Measurements from ENCODE around the gene SPIRE1.

GRCh38 chr18:11042144-11042516 lies 107.2 kb downstream of the PIEZO2 start:
- PRO-cap: no peak

DNA sequence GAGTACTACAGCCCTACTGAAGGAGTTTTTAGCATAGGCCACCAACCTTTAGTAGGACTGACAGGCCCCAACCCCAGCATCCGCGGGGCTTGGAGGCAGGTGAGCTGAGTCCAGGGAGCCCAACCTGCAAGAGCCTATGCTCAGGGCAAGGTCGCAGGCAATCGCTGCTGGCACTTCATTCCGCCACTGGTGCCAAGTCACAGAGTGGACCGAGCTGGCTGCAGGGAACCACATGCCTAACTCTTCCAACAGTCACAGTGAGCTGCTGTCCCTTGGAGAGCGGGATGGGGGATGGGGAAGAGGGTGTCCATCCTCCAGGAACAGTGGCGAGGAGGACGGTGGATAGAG lies 2.9 kb downstream of the PIEZO2 start:
- PRO-cap: no peak

GRCh38 chr18:11887812-11888079 lies 20.4 kb downstream of the MPPE1 start:
- PRO-cap: no peak

DNA sequence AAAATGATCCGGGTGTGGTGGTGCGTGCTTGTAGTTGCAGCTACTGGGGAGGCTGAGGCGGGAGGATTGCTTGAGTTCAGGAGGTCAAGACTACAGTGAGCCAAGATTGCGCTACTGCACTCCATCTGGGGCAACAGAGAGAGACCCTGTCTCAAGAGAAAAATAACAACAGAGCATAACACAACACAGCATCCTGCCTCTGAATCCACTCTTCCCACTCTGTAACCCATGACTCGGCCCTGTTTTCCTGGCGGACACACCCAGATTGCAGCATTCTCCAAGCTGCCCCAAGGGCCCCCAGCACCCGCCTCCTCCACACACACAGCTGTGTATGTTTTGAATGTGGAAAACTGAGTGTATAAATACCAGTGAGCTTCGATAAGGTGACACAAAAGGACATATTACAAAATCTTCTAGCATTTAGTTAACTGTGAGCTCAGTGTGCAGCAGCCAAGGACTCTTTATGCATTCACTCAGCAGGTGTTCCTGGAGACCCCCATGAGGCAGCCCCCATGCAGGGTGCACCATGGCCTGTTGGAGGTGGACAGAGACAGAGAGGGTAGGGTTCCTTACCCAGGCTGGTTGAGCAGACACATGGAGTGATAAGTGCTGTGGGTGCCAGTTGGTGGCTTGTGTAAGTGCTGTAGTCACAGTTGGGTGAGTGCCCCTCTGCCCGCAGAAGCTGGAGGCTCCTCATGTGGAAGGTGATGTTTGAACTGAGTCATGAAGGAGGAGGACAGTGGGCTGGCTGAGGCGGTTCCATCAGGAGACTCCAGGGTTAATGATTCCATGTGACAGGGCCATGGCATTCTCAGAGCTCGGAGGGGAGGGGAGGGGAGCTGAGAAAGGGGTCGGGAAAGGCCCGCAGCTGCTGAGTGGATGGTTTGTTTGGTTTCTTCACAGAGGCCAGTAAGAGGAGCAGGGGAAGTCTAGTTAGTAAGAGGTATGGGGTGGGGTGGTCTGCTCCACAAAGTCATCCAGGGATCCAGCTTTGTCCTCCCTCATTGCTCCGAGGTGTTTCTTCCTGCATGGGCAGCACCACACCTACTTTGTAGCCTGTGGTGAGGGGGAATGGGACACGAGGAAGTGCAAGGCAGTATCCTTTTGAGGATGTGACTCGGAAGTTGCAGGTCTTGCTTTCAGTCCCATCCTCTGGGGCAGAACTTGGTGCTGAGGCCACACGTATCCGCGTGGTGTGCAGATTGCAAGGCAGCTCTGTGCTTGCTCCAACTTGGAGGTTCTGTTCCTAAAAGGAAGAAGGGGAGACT lies 13.3 kb downstream of the IMPA2 start:
- PRO-cap: no peak

- PRO-cap: no peak
Observed at GRCh38 chr18:12001402-12001924, 20.2 kb downstream of the IMPA2 start.

- PRO-cap: no peak
Observed at GRCh38 chr18:12038150-12038604, 55.5 kb upstream of the ANKRD62 start.

GRCh38 chr18:12324992-12325515 lies 17.0 kb downstream of the TUBB6 start:
- PRO-cap: no peak

DNA sequence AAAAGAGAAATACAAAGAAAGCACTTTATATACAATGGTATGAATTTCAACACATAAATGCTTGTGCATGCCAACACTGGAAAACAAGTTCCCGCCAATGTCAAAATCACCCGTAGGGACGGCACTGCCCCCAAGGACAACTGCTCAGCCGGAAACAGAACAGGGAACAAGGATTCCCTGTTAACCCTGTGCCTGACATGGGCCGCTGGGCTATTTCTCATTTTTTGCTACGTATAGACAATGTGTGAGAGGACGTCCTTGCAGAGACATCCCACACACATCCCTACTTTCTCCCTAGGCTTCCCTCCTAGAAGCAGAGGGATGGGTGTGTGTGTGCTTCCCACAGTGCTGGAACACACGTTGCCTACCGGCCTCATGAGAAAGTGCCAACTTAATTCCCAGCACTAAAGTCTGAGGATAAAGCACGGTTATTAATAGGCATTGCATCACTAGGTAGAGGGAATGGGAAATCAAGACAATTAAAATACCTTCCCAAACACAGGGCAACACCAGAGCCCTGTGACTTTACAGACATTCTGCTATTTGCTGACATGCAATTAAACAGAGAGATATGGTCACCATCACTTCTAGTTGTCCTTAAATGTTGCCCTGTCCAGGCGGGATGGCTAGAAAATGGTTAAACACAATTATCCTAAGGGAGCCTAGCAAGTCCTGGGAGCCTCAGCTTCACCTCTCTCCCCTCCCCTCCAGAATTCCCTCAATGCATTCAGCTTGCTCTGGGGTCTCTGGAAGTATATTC lies 14.3 kb downstream of the AFG3L2 start:
- PRO-cap: no peak

DNA sequence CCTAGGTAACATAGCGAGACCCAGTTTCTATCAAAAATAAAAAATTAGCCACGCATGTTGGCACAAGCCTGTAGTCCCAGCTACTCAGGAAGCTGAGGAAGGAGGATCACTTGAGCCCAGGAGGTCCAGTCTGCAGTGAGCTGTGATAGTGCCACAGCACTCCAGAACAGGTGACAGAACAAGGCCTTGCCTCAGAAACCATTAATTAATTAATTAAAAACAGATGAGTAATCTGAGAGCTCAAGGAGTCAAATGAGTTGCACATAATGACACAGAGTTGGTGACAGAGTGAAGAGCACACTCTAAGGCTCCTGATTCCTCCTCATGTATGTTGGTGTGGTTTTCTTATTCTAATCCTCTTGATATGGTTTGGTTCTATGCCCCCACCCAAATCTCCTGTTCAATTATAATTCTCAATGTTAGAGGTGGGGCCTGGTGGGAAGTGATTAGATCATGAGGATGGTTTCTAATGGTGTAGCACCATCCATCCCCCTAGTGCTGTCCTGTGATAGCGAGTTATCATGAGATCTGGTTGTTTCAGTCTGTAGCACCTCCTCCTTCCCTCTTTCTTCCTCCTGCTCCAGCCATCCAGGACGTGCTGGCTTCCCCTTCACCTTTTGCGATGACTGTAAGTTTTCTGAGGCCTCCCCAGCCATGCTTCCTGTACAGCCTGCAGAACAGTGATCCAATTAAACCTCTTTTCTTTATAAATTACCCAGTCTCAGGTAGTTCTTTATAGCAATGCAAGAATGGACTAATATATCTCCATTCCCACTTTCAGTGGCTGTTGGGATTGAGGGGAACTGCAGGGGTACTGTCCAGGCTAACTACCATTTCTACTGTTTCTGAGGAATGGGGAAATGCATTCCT lies 19.4 kb downstream of the SPIRE1 start:
- PRO-cap: no peak

DNA sequence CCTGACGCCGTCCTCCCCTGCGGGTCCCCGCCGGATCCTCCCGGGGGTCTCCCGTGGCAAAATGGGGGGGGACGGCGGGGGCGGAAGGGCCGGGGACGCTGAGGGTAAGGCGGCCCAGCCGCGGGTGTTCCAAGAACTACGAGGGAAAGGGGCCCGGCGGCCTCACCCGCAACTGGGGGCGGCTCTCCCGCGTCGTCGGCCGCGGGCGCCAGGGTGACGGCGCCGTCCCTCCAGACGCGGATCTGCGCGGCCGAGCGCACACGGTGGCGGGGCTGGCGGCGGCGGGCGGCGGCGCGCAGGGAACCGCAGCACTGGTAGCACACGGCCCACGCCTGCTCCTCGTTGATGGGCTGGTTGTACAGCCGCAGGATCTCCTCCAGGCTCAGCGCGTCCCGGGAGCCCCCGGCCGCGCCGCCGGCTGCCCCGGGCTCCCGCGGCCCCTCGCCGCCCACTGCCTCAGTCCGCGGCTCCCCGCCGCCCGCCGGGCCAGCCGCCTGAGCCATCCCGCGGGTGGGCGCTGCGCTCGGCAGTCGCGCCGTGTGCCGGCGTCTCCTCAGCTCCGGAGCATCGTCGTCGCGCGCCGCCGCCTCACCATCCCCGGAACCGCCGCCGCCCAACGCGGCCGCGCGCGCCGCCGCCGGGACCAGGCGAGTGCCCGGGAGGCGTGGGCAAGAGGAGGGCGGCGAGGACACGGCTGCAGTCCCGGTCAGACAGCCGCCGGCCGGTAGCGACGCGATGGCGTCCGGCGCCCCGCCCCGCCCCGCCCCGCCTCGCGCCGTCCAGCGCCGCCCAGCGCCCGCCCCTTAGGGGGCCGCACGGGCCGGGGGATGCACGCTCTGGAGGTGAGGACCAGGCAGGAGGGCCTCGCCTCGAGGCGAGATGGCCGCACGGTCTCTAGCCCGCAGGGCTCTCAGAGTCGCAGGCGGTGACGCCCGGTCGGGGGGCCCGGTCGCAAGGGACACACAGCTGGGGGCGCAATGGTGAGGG lies at the start of gene SPIRE1:
Gene SPIRE1 (minus strand): TSS at position 744 of the 987 bp plus-strand sequence.
- PRO-cap: unidirectional peak, plus-strand start at position 233 of the sequence; bidirectional peak, plus-strand start at position 845 of the sequence, minus-strand start at position 702 of the sequence

- PRO-cap: bidirectional peak, plus-strand start at chr18:12679419, minus-strand start at chr18:12679307
Observed at GRCh38 chr18:12678947-12679530, 21.1 kb upstream of the SPIRE1 start.

GRCh38 chr18:12777407-12778024 lies 74.7 kb downstream of the PSMG2 start:
- PRO-cap: no peak

DNA sequence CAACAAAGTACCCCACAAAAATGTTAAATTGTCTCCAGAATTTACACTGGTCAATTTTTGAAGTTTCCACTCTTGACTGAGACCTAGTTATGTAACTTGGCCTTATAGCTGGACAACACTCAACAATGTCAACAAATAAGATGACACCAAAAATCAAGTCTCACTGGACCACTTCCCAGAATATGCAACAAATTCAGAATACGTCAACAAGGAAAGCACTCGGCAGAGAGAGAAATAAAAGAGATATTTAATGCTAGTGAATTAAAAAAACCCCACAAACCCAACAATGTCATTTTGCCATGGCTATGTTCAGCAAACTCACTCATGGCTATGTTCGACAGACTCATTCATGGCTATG lies 72.8 kb downstream of the PTPN2 start:
- PRO-cap: no peak

DNA sequence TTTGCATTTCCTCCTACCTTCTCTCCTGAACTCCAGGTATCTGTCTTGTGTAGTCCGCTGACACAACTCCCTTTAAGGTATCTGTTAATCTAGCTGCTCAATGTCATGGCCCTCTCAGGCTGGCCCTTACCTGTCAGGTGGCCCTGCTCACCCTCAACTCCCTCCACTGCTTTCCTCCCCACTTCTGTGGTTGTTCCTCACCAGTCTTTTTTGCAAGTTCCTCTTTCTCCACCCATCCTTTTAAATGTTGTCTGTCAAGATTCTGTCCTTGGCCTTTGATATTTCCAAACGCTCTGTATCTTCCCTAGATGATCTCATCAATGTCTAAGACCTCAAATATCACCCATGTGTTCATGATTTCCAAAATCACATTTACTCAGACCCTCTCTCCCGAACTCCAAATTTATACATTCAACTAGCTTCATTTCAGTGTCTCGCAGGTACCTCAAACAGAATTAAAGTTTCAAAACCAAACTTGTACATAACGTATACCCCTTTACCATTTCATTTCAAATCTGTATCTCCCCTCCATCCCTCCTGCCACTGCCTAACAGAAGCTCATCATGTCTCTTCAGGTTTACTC lies 3.5 kb downstream of the PTPN2 start:
- PRO-cap: no peak

- PRO-cap: no peak
Observed at GRCh38 chr18:13031670-13032473, 40.7 kb downstream of the CEP192 start.

DNA sequence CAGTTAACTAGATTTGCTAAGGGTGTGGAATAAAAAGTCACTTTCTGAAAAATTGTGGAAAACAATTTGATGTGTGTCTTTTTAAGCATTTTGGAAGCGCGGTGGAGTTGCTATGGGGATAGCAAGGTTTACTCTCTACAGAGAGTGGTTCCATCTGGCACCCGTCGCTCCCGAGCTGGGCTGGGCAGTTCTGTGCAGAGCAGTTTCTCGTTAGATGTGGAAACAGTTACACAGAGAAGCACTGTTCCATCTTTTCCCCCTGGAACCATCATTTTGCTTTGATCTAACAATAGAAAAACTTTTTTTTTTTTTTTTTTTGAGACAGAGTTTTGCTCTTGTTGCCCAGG lies 17.4 kb downstream of the LDLRAD4 start:
- PRO-cap: no peak

GRCh38 chr18:13313033-13313851 lies 94.7 kb downstream of the LDLRAD4 start:
- PRO-cap: no peak

- PRO-cap: no peak
Observed at GRCh38 chr18:13489717-13490453, 236.5 kb downstream of the FAM210A start.

- PRO-cap: unidirectional peak, plus-strand start at chr18:13540708
Observed at GRCh38 chr18:13540493-13541122, 185.8 kb downstream of the FAM210A start.

- PRO-cap: no peak
Observed at GRCh38 chr18:13544040-13544813, 182.1 kb downstream of the FAM210A start.

Measured in Metastatic Pancreatic Carcinoma in the Ovary (tissue), 1 donor.